ENCODE results near the gene NFIA.

- PRO-cap = bidirectional peak, plus-strand start at chr1:61051125, minus-strand start at chr1:61051055
Observed at GRCh38 chr1:61050956-61051625, 31.3 kb upstream of the NFIA start.

DNA sequence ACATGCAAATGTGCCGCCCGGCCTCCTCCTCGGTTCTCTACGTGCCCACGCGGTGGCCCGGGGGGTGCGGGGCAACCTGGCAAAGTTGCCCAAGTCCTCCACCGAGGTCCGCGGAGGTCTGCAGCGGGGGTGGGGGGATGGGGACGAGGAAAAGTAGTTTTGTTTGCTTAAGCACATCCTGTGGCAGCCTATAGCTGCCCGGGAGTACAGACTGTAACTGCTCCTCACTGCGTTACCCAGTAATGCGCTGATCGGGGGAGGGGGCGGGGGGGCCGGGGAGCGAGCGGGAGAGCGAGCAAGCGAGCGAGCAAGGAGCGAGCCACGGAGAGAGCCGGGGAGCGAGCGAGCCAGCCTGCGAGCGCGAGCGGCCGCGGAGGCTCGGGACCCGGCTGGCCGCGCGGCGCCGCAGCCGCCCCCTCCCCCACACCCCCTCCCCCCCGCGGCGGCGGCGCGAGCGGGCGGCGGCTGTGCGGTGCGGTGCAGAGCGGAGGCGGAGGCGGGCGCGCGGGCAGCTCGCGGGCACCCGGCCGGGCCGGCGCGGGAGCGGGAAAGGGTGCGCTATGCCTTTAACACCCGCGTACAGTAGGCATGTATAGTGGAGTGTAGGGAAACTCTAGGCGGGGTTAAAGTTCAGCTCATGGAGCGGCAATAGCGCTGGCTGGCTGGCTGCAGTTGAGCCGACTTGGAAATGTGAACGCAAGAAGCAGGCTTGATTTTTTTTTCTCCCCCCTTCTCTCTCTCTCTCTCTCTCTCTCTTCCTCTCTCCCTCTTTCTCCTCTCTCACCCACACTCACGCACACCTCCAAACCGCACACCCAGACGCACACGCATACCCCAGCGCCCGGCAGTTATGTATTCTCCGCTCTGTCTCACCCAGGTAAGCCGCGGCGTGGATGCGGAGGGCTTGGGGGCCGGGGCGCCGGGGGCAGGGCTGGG, at the start of gene NFIA:
Gene NFIA, plus strand, starts transcription at position 620 of the 936 bp plus-strand sequence.
- PRO-cap = bidirectional peak, plus-strand start at position 324 of the sequence, minus-strand start at position 38 of the sequence; bidirectional peak, plus-strand start at position 482 of the sequence, minus-strand start at position 391 of the sequence

DNA sequence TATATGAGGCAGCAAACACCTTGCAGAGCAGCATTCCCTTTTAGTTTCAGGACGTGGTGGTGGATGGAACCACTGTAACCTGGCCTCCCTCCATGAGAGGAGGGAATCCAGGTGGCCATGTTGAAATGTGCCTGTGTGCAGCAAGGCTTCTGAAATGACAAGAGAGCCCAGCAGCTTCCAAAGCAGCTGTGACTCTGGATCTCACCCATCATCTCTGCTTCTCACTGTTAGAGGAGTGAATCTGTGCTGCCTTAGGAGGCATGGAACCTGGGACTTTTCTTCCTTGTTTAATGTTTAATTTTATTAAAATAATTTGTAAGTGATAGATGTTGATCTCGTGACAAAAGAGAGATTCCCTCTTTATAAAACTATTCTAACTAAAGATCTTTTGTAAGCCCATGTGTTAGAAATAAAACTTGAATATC, 42.4 kb downstream of the NFIA start:
- PRO-cap = no peak

DNA sequence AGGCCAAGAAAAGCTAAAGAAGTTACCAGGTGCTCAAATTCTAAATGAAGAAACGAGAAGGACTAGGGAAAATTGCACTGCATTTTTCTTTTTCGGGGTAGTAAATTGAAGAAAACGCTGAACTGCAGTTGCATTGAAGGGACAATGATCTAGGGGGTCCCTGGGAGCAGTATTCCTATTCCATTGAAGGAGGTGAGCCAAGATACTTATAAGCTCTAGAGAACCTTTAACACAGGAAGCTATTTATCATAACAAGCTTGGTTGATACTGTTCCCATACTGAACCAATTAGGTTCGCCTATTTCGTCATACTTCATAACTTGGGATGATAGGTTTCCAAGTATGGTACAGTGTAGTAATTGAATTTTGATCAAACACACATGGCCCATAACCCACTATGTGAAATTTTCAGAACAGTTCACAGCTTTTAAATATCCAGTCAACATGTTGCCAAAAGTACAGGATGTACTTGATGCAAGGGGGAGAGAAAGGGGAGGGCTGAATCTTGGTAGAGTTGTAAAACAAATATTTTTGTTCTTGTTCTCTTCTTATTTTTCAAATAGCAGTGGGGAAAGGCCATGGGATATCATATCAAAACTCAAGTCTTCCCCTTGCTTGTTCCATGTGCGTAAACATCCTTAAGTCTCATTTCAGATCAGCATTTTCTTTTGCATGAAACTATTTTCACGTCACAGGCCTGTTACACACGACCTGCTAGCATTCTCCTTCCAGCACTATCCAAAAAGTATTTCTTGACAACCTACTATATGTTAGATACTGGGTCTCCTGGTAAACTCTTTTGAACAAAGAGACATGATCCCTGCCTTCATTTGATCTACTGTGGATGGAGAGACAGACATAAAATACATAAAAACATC, 86.6 kb downstream of the TM2D1 start:
- PRO-cap = no peak

GRCh38 chr1:61641050-61642202, 83.5 kb downstream of the TM2D1 start:
- PRO-cap = no peak

DNA sequence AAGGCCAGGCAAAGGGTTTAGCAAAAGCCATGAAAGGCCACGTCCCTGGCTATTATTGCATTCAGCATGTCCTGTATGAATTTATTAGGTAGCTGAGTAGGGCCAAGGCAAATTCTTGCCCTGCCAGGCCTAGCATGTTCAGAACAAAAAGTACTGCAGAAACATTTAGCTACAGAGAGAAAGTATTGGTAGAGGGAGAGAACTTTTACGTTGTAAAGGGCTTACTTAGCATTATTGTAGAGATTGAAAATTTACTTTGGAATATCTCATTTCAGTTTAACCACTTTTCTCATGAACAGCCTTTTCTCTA, 94.4 kb downstream of the PATJ start:
- PRO-cap = no peak

DNA sequence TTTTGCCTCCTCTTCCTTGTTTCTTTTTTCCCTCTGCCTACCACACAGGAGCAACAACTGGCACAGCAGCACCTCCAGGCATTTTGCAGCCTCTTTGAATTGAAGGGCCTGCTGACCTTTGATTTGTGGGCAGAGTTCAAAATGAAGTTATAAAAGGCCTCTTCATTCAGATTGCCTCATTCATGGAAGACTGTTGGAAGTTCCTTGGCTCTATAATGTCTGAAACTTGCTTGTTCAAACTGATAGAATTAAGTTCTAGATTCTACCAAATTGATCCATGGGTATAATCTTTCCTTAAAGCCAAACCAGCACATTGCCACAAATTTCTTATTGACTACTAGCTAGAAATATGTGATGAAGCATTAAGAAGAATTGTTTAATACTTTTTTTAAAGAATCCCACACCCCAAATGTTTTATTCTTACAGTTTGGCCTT, 44.5 kb upstream of the FOXD3 start:
- PRO-cap = no peak

GRCh38 chr1:63323116-63323961, 972 bp downstream of the FOXD3 start:
- PRO-cap = no peak

GRCh38 chr1:63593524-63594576, 639 bp downstream of the PGM1 start:
- PRO-cap = bidirectional peak, plus-strand start at chr1:63593895, minus-strand start at chr1:63593808; unidirectional peak, minus-strand start at chr1:63594289

DNA sequence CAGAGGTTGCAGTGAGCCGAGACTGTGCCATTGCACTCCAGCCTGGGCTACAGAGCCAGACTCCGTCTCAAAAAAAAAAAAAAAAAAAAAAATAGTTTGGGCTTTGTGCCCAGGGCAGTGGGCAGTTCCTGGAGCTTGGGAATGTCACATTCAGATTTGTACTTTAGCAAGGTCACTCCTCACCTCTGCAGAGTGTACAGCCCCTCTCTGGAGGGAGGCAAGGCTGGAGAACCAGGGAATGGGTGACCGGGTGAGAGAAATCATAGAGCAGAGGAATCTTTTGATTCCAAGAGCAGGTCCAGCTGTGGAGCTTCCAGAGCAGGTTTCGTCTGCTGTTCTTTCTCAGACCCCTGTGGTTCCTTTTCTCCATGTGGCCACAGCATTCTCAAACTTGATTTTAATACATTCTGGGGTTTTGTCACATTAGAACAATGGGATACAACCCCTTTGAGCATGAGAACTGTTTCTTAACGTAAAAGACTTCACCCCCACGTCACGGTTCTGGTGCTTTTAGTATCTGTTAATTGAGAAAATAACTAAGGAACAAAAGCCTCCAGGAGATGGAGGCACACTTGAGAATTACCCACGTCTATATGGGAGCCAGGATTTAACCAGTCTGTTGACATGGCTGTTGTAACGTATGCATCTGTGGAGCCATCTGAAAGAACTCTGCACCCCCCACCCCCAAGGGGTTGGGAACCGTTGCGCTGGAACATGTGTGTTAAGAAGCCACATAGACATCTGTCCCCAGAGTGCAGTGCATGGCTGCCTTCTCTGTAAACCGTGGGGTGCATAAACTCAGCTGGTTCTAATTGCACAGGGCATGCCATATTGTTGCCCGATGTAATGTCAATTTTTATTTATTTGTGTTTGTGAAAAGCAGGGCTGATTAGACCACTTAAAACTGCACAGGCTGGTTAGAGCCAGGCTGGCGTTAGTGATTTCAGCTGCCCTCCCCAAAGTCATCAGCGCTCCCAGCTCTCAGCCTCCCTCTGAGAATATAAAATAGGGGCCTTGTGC, 70.4 kb upstream of the ROR1 start:
- PRO-cap = no peak

- PRO-cap = no peak
Observed at GRCh38 chr1:63788890-63789557, 15.2 kb downstream of the ROR1 start.

DNA sequence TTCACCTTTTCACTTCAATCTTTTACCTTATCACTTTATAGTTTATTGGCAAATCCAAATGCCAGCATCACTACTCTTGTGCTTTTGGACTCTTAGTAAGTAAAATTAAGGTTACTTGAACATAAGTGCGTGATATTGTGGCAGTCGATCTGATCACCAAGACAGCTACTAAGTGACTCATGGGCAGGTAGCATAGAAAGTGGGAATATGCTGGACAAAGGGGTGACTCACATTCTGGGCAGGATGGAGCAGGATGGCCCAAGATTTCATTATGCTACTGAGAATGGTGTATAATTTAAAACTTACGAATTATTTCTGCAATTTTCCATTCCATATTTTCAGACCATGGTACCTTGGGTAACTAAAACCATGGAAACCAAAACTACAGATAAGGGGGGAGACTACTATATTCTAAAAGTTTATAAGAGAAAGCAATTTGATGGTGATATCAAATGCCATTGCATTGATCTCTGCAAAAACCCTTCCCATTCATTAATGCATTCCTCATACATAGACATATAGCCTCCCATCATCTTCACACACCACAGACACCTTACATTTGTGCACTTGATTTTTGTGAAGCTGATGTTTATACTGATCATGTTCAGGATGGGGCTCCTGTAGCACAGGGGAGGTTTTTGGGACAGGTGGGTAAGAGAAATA, 120.3 kb downstream of the ROR1 start:
- PRO-cap = no peak

- PRO-cap = no peak
Observed at GRCh38 chr1:63928028-63928686, 154.3 kb downstream of the ROR1 start.

DNA sequence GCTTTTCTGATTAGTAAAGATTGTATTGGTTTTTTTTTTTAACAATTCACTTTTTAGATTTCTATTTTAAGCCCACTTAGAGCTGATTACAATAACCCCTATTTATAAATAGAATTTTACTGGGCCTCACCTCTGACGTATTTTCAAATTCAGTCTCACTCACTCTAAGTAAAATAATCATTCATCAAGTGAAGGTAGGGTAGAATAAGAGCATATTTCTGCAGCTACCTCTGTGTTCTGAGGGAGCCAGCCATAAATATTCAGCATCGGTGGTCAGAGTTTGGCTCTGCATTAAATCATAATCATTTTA, 95.8 kb upstream of the UBE2U start:
- PRO-cap = no peak

- PRO-cap = no peak
Observed at GRCh38 chr1:64469134-64469448, 838 bp upstream of the CACHD1 start.

GRCh38 chr1:64606243-64606867, 136.4 kb downstream of the CACHD1 start:
- PRO-cap = no peak

DNA sequence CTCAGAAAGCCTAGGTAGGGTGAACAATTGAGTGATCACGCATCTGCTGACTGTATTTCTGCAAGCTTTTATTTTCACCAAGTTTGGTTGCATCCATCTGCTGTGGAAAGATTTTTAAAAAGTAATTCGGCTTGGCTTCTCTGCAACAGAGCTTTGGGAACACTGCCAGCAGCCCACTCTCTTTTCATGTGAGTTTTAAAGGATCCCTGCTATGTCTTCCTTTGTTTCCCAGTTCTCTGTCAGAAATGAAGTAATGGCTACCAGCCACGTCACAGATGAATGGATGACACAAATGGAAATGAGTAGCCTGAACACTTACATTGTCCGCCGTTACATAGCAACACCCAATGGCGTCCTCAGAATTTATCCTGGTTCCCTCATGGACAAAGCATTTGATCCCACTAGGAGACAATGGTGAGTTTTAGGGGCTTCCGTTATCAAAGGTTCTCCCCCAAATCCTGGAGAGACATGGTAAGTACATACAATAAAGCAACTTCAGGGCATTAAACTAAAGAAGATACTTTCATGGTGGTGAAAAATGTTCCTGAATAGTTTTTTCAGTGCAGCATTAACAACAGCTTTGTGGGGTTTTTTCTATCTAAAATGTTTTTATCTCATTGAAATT, 80.5 kb upstream of the RAVER2 start:
- PRO-cap = no peak

DNA sequence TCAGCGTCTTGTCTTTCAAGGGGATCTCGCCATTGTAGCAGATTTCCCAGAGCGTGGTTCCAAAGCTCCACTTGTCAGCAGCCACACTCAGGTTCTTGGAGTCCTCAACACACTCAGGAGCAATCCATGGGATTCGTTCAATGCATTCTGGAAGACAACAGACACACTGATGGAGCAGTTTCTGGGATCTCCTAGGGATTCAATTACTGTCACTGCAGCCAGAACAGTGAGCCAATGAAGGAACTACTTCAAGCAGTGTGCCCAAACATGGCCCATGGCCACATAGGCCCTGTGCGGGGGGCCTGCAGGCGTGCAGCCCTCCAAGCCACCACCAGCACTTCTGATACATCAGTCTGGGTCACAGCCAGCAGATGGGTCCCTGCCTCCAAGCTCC, 99.2 kb downstream of the RAVER2 start:
- PRO-cap = no peak

DNA sequence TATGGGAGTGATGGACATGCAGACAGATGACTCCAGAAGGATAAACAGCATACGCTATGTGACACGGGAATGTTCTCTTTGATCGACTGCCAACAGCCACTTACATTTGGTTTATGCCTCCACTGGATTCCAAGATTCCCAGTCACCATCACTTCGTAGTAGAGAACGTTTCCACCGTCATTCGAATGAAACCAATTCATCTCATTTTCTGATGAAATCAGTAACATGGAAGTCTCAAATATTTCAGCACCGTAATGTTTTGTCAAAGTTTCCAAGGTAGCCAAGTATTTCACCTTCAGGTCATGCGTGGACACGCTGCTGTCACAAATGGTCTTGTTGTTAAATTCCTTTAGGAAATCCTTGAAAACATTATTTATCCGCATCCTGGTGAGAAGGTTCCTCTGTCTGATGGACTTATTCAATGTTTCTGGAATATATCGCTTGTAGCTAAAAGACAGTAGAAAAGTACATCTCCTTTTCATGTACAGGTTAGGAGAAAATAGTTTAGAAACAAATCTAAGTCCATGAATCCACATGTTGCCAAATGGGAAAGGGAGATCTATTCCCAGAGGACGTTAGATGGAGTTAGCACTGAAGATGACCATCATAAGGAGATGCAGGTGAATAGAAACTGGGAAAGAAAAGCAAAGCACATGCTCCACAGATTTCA, 99.5 kb downstream of the JAK1 start:
- PRO-cap = no peak

- PRO-cap = no peak
Observed at GRCh38 chr1:64872031-64873028, 94.0 kb downstream of the JAK1 start.